Keratinocyte (primary cell): ENCODE results near the genes GSTCD, TBCK, GIMD1, SGMS2, HADH and MCUB.

DNA sequence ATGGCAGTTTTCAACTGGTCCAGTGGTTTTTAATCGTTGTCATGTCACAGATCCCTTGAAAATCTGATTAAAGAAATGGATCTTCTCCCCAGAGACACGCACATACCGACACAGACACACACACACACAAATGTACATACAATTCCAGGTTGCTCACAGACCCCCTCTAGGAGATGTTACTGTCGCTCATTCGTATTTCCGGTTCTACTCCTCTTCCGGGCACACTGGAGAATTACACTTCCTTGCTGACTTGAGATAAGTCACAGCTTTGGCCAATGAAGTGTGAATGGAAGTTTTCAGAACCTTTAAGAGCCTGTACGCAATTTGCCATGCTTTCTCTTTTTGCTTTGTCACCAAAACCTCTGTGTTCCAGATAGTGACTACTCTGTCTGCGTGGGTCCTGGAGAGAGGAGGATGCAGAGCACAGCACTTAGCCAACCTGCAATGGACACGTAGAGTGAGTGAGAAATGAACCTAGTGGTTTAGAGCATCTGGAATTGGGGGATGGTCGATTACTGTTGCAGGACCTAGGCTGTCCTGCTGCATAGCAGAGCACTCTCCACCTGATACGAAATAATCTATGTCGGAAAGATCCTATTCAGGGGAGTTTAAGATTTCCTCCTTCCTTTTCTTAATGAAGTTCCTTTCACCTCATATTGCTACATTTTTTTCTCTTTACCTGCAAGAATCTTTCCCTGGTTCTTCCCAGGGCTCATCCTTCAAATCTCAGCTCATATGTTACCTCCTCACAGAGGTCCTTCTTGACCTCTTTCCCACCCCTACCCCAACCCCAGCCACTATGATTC is 239.5 kb upstream of the TET2 start:
CAGE:
- cytosol, long polyA minus RNA = no peak
- cytosol, long polyA plus RNA = no peak
- long polyA plus RNA = no peak
- nucleus, long polyA minus RNA = no peak
- nucleus, long polyA plus RNA = no peak

GRCh38 chr4:105014367-105014655 is 132.4 kb upstream of the TET2 start:
CAGE:
- cytosol, long polyA minus RNA = no peak
- cytosol, long polyA plus RNA = no peak
- long polyA plus RNA = no peak
- nucleus, long polyA minus RNA = no peak
- nucleus, long polyA plus RNA = no peak

DNA sequence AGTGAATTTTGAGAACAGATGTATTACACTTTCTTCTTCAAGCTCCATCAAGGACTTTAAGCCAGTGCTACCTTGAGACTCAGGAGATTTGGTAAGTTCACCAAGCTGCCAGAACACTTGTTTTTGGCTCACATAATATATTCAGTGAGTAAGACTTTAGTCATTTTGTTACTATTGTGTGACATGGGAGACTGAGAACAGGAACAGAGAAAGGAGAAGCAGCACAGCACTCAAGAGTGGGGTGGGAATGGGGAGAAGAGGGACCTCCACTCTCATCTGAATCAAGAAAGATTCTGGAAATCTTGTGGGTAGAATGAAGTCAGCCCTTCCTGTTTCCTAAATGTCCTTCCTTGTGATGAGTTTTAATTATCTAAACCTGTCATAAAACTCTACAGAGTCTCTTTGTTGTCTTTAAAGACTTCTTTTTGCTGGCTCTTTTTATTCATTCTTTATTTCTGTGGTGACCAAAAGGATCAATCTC is 87.3 kb upstream of the TET2 start:
CAGE:
- cytosol, long polyA minus RNA = no peak
- cytosol, long polyA plus RNA = no peak
- long polyA plus RNA = no peak
- nucleus, long polyA minus RNA = no peak
- nucleus, long polyA plus RNA = no peak

CAGE:
- cytosol, long polyA minus RNA = no peak
- cytosol, long polyA plus RNA = no peak
- long polyA plus RNA = no peak
- nucleus, long polyA minus RNA = no peak
- nucleus, long polyA plus RNA = no peak
These were observed 769 bp downstream of the PPA2 start for GRCh38 chr4:105472753-105473833.

DNA sequence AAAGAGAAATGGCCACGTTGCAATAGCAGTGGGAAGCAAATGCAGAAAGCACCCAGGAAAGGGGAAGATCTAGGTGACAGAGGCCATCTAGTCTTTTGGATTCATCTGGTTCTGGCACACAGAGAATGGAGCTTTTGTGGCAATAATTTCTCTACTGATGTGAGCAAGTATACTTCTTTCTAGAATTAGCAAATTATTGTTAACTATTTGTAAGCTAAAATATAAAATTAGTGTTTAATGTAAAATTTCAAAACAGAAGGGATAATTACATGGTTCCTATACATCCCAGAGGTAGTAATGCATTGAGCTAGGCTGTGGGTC is 62.8 kb downstream of the INTS12 start:
CAGE:
- cytosol, long polyA minus RNA = no peak
- cytosol, long polyA plus RNA = no peak
- long polyA plus RNA = no peak
- nucleus, long polyA minus RNA = no peak
- nucleus, long polyA plus RNA = no peak

DNA sequence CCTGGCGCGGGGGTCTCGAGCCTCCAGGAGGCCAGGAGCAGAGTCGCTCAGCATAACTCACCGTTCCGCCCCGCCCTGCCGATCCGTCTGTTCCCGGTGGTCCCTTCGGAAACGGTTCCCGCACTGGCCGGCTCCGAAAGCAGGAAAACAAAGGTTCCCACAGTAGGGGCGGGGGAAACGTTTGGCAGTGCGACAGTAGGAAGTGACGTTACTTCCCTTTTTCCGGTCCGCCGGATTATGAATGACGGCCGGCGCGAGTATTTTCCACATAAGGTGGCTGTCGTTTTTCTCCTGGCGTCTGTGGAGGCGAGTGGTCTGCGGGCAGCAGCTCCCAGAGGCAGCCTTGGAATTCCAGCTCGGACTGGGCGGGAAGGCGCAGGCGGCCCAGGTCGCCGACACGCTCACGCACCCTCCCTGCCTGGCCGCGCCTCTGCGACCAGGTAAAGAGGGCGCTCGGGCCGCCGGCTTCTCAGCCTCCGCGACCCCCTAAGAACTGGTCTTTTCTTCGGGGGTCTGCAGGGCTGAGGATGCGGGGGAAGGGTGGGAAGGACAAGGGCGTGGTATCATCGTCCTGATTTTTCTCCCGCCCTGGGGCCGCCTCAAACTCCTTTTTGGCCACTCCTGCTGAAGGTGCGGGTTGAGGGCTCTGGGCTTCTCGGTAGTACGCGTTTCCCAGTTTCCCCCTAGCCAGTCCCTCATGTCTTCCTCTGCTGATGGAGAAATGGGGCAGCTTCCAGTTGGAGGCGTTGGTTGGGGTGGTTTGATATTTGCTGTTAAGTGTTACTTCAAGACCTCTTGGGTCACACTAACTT is at the start of gene GSTCD:
Gene GSTCD (plus strand): TSS at position 208 of the 812 bp plus-strand sequence.
CAGE:
- cytosol, long polyA minus RNA = start-site peak on the minus strand centred at position 81 of the sequence, 54 bp wide, 65 reads
- cytosol, long polyA plus RNA = start-site peak on the minus strand centred at position 79 of the sequence, 25 bp wide, 151 and 50 reads in 2 replicates
- long polyA plus RNA = start-site peak on the minus strand centred at position 77 of the sequence, 46 bp wide, 451 and 120 reads in 2 replicates; start-site peak on the plus strand centred at position 214 of the sequence, 24 bp wide, 53 and 90 reads in 2 replicates
- nucleus, long polyA minus RNA = start-site peak on the minus strand centred at position 94 of the sequence, 64 bp wide, 49 reads; start-site peak on the plus strand centred at position 218 of the sequence, 46 bp wide, 53 reads
- nucleus, long polyA plus RNA = start-site peak on the plus strand centred at position 221 of the sequence, 54 bp wide, 33 and 80 reads in 2 replicates

GRCh38 chr4:105910203-105910402 is 14.8 kb downstream of the NPNT start:
CAGE:
- cytosol, long polyA minus RNA = no peak
- cytosol, long polyA plus RNA = no peak
- long polyA plus RNA = no peak
- nucleus, long polyA minus RNA = no peak
- nucleus, long polyA plus RNA = no peak

DNA sequence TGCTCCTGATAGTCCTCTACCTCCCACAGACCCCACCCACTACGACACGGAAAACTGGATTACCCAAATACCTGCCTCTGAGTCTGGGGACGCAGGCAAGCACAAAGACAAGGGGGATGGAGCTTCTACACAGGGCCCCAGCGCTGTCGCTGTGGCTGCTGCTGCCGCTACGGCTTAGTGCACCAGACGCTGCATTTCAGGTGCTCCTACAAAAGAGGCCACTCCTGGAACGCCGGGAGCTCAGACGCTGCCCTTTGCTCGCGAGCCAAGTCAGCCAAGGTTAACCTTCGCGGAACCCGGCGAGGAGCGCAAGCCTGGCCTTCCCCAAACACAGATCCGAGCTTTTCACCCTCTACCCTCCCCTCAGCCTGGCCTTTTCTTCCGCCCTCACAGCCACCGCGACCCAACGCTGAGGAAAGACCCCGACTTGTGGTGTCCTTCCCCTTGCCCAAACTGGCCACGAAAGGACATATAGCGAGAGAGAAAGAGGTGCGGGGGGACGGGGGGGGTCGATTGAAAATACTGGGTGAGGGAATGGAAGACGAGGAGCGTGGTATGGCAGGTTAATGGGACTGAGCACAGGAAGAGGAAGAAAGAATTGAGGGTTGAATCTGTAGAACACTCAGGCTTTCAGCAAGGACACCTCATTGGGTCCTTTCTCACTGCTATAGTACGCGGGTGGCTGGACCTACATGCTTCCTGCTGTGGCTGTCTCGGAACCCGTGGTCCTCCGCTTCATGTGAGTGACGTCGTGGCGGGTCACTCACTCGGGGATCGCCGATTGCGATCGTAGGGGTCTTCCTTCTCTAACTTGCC is at the start of gene TBCK:
Gene TBCK (minus strand): TSS at position 354 of the 816 bp plus-strand sequence.
CAGE:
- cytosol, long polyA minus RNA = start-site peak on the minus strand centred at position 363 of the sequence, 41 bp wide, 113 reads; start-site peak on the plus strand centred at position 671 of the sequence, 30 bp wide, 35 reads
- cytosol, long polyA plus RNA = start-site peak on the plus strand centred at position 692 of the sequence, 68 bp wide, 262 and 150 reads in 2 replicates
- long polyA plus RNA = start-site peak on the minus strand centred at position 352 of the sequence, 28 bp wide, 58 and 24 reads in 2 replicates; start-site peak on the plus strand centred at position 697 of the sequence, 73 bp wide, 386 and 506 reads in 2 replicates
- nucleus, long polyA minus RNA = start-site peak on the minus strand centred at position 367 of the sequence, 34 bp wide, 363 reads
- nucleus, long polyA plus RNA = no peak

GRCh38 chr4:106368457-106368890 is at the start of gene GIMD1:
GIMD1 (minus strand) TSS chr4:106368778.
CAGE:
- cytosol, long polyA minus RNA = no peak
- cytosol, long polyA plus RNA = no peak
- long polyA plus RNA = no peak
- nucleus, long polyA minus RNA = no peak
- nucleus, long polyA plus RNA = no peak

DNA sequence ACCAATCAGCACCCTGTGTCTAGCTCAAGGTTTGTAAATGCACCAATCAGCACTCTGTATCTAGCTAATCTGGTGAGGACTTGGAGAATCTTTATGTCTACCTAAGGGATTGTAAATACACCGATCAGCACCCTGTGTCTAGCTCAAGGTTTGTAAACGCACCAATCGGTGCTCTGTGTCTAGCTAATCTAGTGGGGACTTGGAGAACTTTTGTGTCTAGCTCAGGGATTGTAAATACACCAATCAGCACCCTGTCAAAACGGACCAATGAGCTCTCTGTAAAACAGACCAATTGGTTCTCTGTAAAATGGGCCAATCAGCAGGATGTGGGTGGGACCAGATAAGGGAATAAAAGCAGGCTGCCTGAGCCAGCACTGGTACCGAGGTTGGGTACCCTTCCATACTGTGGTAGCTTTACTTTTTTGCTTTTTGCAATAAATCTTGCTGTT is 37.7 kb upstream of the DKK2 start:
CAGE:
- cytosol, long polyA minus RNA = no peak
- cytosol, long polyA plus RNA = no peak
- long polyA plus RNA = no peak
- nucleus, long polyA minus RNA = no peak
- nucleus, long polyA plus RNA = no peak

DNA sequence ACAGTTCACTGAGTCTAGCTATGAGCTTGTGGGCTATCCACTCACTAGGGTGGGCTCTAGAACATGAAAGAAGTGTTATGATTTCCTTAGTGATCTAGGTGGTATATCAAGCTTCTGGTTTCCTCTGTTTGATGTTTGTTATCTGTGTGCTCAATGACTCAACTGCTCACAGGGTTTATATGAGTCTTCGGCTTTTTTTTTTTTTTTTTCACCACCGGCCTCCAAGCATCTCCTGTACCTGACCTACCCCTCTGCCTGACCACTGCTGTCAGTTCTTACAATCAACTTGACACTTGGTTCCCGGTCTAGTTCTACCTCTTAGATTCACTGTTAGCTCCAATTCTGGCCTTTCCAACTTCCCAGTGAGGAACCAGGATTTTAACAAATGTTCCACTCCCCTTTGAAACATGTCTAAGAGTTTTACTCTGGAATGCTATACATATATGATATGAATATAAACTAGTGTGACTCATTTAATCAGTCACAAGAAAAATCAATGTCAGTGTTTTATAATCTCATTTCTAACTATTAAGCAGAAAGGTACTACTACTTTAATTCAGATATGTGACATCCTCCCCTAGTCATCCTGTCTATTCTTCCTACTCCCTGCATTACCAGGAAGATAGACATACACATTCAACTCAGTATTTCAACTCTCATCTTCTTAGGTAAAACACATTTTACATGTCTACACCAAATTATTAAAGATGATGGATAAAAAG is 102.9 kb downstream of the PAPSS1 start:
CAGE:
- cytosol, long polyA minus RNA = no peak
- cytosol, long polyA plus RNA = no peak
- long polyA plus RNA = no peak
- nucleus, long polyA minus RNA = no peak
- nucleus, long polyA plus RNA = no peak

CAGE:
- cytosol, long polyA minus RNA = start-site peak on the plus strand at chr4:107825176-107825191, 17 reads
- cytosol, long polyA plus RNA = start-site peak on the plus strand at chr4:107824835-107825088, 56 and 38 reads in 2 replicates
- long polyA plus RNA = start-site peak on the plus strand at chr4:107824836-107825029, 258 and 122 reads in 2 replicates
- nucleus, long polyA minus RNA = no peak
- nucleus, long polyA plus RNA = start-site peak on the plus strand at chr4:107824953-107824996, 36 and 24 reads in 2 replicates; start-site peak on the plus strand at chr4:107825204-107825219, 107 and 42 reads in 2 replicates
These were observed at the start of gene SGMS2 for GRCh38 chr4:107824378-107825450. SGMS2 (plus strand) TSS chr4:107824932.

GRCh38 chr4:107989464-107989954 is at the start of gene HADH:
HADH (plus strand) TSS chr4:107989889.
CAGE:
- cytosol, long polyA minus RNA = no peak
- cytosol, long polyA plus RNA = start-site peak on the plus strand at chr4:107989822-107989930, 284 and 67 reads in 2 replicates
- long polyA plus RNA = start-site peak on the plus strand at chr4:107989828-107989938, 44 and 185 reads in 2 replicates
- nucleus, long polyA minus RNA = start-site peak on the plus strand at chr4:107989837-107989930, 30 reads
- nucleus, long polyA plus RNA = no peak

CAGE:
- cytosol, long polyA minus RNA = no peak
- cytosol, long polyA plus RNA = no peak
- long polyA plus RNA = no peak
- nucleus, long polyA minus RNA = no peak
- nucleus, long polyA plus RNA = no peak
These were observed 60.8 kb downstream of the LEF1 start for GRCh38 chr4:108107590-108108632.

DNA sequence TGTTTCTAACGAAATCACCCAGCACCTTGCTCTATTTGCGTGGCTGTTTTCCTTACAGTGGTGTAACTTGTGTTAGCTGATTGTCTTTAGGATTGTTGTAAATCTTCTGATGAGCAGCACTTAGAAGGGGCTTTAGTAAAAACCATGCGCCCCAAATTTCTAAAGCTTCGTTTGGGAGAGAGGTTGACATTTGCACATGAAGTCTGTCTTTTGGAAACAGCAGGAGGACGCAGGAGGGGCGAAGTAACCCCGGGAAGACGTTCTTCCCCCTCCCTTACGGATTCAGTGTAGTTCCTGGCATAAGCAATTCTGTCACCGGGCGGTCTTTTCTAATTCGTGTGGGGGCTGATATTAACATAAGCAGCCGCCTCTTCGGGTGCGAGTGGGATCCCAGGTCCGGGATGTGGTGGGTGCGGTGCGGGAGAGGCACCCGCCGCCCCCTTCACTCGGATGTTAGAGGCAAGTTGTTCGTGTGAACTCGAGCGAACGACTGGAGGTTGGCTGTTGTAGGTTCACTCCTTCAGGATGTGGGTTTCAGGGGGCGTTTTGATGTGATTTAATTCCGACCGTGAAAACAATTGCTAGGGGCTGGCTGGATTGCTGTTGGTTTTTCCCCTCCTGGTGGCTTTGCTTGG is 2.6 kb upstream of the LEF1 start:
CAGE:
- cytosol, long polyA minus RNA = no peak
- cytosol, long polyA plus RNA = no peak
- long polyA plus RNA = no peak
- nucleus, long polyA minus RNA = no peak
- nucleus, long polyA plus RNA = no peak

DNA sequence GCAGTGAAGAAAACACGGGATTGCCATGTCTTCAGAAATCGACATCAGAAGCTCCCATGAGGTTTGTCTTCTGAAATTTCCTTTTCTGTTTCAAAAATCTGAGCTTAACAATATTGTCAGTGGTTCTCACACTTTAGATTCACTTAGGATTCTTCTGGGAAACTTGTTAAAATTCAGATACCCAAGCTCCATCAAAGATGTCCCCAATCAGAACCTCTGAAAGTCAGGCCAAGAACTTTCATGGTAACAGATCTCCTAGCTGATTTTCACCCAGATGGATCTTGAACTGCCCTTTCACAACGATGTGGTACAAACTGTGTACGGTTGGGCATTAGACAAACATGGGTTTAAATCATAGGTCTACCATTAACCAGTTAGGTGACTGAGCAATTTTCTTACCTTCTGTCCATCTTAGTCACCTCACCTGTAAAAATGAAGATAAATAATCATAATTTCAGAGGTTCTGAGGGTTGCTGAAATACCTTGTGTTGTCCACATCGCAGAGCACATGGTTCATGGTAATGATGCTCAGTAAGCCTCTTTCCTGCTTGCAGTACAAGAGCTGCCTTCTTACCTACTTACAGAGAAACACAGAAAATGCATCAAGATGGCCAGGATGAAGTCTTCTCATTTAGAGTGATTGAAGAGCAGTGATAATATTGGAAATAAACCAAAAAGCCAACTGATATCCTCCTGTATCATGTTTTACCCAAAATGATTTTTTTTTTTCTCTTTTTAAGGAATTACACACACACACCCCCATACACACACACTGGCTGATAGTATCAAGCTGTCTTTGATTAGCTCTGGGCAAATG is 14.6 kb upstream of the OSTC start:
CAGE:
- cytosol, long polyA minus RNA = no peak
- cytosol, long polyA plus RNA = no peak
- long polyA plus RNA = no peak
- nucleus, long polyA minus RNA = no peak
- nucleus, long polyA plus RNA = no peak

DNA sequence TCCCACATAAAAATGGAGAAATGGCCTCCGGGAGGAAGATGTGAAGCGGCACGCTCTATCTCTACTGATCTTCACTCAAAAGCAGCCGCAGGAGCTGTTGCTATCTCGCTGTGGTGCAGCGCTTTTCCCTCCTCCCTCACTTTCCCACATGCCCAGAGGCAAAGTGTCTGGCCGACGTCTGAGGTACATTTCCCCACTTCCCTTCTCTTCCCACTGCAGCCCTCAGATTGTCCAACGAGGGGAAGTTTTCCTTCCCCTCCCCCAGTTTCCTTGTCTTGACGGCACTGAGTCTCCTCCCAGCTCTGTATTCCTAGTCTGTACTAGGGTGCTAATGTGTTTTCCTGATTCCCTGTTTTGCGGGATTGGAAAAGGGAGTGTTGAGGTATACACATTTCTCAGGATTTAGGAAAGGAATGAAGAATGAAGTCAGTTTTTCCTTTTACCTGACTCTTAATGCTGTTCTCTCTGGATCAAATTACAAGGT is 729 bp upstream of the COL25A1 start:
CAGE:
- cytosol, long polyA minus RNA = no peak
- cytosol, long polyA plus RNA = no peak
- long polyA plus RNA = no peak
- nucleus, long polyA minus RNA = no peak
- nucleus, long polyA plus RNA = no peak

CAGE:
- cytosol, long polyA minus RNA = start-site peak on the plus strand at chr4:109560246-109560281, 13 reads
- cytosol, long polyA plus RNA = no peak
- long polyA plus RNA = start-site peak on the plus strand at chr4:109560197-109560353, 886 and 390 reads in 2 replicates
- nucleus, long polyA minus RNA = no peak
- nucleus, long polyA plus RNA = no peak
These were observed at the start of gene MCUB for GRCh38 chr4:109559960-109560719. MCUB (plus strand) TSS chr4:109560246.

CAGE:
- cytosol, long polyA minus RNA = start-site peak on the plus strand at chr4:110050946-110051388, 37 reads
- cytosol, long polyA plus RNA = no peak
- long polyA plus RNA = no peak
- nucleus, long polyA minus RNA = start-site peak on the plus strand at chr4:110051207-110051224, 11 reads; start-site peak on the plus strand at chr4:110051349-110051392, 12 reads
- nucleus, long polyA plus RNA = no peak
These were observed 138.3 kb downstream of the EGF start for GRCh38 chr4:110050887-110051489.

DNA sequence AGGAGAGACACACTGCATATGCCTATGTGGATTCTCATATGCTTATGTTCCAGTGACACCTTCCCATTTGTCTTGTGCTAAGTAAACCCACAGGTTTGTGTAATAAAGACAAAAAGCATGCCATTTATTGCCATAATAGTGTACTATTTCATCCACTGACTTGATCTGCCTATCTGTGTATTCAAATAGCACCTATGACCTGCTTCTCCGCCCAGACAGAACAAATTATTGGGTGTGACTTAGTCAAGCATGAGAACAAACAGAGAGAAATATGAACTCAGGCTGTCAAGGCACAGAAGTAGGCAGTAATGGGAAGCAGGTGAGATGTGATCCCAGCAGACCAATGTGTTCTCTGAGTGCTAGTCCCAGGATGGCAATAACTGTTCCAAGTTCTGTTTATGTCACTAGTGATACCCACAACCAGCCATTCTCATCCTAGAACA is 25.4 kb downstream of the ELOVL6 start:
CAGE:
- cytosol, long polyA minus RNA = no peak
- cytosol, long polyA plus RNA = no peak
- long polyA plus RNA = no peak
- nucleus, long polyA minus RNA = no peak
- nucleus, long polyA plus RNA = no peak